ENCODE data around the gene OR6J1.

- PRO-cap = no peak
Observed at GRCh38 chr14:21868627-21869026, 195.0 kb upstream of the OR4E1 start.

GRCh38 chr14:21894253-21894537, 220.6 kb upstream of the OR4E1 start:
- PRO-cap = no peak

DNA sequence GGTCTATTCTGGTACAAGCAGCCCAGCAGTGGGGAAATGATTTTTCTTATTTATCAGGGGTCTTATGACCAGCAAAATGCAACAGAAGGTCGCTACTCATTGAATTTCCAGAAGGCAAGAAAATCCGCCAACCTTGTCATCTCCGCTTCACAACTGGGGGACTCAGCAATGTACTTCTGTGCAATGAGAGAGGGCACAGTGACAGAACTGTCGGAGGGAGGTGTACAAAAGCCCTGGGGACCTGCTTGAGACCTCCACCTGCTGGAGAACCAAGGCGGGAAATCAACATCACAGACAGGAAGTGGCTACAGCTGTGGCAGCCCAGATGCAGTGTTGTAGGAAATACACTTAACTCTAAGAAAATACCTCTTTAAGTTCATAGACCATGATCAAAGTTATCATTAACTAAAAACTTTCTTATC, 250.9 kb upstream of the OR4E1 start:
- PRO-cap = no peak

DNA sequence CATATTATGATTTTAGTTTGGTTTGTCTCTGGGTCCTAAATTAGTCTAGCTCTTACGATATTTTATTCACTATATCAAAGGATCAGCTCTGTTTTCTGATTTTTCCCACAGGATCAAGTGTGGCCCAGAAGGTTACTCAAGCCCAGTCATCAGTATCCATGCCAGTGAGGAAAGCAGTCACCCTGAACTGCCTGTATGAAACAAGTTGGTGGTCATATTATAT, 422.5 kb upstream of the OR4E1 start:
- PRO-cap = no peak

DNA sequence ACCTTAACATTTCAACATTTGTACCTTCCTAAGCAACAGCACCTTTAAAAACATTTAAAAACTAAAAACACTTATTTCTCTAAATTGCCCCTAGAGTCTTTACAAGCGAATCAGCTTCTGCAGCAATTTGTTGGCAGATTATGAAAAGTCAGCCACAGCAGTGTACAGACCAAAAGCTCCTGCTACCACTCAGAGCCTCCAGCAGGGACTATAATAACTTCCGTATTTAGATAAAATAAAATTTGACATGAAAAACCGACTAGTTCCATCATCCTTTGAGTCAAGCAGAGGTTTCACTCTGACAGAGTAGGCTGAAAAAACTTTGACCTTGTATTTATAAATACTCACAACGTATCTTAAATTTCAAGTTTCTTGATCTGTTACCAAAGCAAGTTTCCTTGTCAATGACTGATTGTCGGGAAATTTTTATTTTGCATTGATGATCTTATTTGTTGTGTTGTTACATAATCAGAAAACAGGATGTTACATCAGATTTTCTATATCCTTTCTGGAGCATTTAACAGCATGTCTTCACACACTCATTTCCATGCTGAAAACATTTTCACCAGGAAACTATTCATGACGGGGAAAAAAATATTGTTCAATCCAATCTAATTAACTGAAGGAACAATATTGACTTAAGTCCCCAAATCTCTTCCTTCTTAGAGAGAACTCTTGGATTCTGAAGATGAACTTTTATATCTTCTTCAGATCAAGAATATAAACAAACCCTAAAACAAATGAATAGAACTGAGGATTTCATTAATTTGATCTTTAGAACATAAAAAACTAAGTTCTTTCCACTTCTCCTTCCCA, 283.3 kb downstream of the DAD1 start:
- PRO-cap = no peak

DNA sequence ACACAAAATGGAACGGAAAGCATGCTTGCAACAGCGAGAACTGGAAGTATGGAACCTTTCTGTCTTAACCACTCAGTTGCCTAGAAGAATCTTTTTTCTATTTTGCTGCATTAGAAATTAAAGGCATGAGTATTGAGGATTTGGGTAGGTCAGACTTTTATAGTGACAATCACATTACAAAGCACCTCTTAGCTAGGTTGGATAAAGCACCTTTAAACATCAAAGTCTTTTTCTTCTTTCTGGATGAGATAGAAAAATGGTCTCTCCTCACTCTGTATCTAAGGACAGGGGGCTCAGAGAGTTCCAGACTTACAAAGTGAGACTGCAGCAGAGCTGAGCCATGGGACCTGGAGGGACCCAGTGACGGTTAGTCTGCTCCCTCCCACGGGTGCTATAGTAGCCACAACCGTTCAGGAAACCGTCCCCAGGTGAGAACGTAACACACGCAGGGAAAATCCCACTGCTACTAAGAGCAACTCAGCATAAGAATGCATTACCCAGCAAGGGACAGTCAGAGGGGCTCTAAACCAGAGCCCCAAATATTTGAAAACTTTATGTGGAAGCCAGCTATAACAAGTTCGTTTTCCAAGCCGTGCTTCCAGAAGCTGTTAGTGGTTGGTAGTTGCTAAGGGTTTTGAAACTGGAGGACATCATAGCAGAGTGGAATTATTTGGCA, 97.1 kb downstream of the DAD1 start:
- PRO-cap = no peak

- PRO-cap = no peak
Observed at GRCh38 chr14:22492510-22493102, 96.4 kb downstream of the DAD1 start.

DNA sequence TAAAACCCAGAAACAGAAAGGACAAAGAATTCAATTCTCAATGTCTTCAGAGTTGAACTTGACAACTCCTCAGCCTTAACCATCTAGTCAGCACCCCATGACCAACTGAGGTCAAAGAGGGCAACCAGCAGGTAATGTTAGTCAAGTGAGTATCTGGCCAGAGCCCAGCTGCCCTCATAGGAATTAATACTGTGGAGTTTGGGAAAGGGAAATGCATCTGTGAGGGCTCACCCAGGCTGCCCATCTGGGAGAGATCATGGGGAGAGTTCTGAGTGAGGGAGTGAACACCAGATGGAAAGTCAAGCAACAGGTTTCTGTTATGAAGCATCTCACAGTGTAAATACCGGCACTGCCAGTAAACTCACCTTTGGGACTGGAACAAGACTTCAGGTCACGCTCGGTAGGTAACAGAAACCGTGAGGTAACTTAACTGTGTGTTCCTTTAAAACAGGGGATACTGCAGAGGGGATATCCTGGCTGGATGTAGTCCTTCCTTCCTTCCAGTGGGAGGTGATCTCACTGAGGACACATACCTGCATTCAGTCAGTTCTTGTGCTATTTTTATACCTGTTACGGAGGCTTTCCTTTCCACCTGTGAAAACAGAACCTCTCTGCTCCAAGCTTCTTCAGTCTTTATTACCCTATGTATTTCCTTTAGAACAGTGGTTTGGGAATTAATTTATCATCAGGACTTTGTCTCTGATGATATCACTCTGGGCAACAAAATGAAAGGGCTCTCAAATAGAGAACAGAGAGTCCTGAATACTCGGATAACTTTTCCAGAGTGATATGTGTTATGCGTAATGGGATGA, 94.3 kb downstream of the DAD1 start:
- PRO-cap = no peak

GRCh38 chr14:22511618-22512041, 77.4 kb downstream of the DAD1 start:
- PRO-cap = no peak

DNA sequence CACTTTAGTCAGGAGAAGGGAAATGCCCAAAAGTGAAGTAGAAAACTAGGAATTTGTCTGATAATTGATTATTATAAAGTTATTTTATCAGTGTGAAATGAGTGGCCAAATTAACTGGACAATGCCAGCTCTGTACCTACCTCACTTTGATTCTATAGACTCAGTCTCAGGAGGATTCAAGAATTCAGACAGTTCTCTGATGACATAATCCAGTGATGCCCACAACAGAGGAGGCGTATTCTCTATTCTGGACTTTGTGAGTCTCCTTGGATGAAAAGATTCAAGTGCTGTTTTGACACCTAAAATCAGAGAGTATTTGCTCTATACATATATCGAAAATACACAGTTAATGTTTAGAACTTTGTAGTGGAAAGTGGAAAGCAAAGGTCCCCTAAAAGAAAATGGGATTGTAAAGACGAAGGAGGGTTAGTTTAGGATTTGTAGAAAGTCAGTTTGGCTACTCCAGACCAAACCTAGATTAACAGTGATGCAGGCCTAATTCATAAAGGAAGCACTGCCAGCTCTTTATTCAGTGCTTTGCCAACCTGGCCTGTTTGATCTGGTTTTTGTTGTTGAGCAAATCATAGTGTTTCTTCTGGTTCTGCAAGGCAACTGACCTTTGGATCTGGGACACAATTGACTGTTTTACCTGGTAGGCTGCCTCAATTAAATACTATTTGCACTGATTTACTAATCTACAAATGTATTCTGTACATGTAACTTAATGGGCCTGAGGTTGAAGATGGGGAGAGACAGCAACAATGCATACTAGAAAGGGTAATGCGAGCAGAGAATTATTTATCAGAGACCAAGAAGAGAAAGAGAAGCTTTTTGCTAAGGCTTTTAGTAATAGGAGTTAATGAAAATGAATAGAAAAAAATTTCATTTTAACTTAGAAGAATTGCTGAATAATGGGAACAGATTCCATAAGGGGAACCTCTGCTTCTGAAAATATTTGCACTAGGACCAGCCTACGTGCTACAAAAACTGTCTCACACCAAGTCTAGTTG, 67.3 kb downstream of the DAD1 start:
- PRO-cap = no peak

DNA sequence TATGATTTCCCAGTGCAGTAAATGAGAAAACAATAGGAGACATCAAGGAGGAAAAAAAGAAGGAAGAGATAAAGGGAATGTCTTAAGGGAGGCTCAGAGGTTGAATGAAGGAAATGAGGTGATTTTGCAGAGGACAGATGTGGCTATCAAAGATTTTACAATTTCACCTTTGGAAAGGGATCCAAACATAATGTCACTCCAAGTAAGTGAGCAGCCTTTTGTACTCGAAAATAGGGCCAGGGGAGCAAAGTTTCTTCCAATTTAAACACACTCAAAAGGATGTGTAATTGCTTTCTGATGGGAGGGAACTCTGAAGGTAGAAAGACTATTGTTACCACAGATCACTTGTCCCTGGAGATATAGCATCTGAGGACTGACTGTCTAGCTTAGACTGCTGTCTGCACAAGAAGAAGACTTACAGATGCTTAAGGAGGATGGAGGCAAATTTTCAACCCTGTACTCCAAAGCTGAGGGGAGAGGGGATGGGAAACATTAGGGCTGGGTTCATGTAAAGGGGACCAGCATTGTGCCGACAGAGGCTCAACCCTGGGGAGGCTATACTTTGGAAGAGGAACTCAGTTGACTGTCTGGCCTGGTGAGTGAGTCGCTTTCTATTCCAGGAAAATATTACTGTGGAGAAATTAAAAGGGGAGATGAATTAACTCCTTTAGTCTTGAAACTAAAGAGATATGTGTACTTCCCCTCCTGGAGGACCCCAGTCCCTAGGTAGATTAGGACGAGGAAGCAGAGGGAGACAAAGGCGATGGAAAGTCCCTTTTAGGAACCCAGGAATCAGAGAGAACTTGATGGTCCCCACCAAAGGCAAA, 63.7 kb downstream of the DAD1 start:
- PRO-cap = no peak

DNA sequence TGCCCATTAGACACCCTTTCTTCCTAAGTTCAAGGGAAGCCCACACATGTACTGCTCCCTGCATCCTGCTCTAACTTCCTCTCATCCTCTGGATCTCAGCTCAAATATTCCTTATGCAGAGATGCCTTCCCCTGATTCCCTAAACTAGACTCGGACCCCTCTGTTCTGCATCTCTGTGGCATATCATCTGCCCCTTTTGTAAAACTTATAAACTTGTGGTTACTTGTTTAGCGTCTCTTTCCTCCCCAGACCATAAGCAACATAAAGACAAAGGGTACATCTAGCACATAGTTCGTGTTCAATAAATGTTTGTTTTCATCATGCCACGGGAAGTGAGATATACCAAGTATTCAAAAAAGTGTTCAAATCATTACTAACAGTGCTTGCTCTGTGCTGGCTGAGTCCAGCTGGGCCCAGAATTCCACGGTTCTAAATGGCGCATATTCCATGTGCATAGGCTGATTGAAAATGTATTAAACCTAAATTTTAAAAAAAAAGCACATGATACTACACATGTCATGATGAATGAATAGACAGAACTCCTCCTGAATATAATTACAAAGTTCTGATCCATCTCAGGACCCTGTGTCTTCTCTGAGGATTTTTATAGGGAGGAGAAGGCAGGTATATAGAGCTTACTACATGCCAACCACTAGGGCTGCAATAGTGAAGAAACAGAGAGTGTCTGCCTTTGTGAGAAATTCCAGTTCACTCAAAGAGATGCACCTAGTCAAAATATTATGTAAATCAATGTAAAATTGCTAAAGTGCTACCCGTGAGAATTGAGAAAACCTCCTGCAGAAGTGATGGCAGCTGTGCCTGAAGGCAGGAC, 14.8 kb downstream of the ABHD4 start:
- PRO-cap = no peak

DNA sequence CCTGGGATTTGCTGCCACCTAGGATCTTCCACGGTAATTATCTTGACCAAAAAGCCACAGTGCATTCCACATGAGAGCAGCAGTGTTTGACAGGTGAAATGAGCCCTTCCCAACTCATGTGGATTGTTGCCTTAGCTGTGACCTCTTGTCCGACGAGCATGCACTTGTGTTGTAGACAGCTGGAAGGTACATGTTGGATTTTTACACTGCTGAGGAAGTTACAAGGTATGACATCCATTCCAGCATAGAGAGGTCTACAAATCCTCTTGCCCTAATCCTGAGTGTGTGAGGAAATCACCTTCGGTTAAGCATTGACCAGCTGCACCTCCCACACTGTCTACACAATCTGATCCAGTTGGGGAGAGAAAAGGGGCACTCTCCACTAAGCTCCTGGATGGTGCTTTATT, at the start of gene OR6J1:
TSS of gene OR6J1 (minus strand) at position 209 of the 407 bp plus-strand sequence.
- PRO-cap = no peak

GRCh38 chr14:22791102-22791867, 23.9 kb downstream of the SLC7A7 start:
- PRO-cap = no peak

DNA sequence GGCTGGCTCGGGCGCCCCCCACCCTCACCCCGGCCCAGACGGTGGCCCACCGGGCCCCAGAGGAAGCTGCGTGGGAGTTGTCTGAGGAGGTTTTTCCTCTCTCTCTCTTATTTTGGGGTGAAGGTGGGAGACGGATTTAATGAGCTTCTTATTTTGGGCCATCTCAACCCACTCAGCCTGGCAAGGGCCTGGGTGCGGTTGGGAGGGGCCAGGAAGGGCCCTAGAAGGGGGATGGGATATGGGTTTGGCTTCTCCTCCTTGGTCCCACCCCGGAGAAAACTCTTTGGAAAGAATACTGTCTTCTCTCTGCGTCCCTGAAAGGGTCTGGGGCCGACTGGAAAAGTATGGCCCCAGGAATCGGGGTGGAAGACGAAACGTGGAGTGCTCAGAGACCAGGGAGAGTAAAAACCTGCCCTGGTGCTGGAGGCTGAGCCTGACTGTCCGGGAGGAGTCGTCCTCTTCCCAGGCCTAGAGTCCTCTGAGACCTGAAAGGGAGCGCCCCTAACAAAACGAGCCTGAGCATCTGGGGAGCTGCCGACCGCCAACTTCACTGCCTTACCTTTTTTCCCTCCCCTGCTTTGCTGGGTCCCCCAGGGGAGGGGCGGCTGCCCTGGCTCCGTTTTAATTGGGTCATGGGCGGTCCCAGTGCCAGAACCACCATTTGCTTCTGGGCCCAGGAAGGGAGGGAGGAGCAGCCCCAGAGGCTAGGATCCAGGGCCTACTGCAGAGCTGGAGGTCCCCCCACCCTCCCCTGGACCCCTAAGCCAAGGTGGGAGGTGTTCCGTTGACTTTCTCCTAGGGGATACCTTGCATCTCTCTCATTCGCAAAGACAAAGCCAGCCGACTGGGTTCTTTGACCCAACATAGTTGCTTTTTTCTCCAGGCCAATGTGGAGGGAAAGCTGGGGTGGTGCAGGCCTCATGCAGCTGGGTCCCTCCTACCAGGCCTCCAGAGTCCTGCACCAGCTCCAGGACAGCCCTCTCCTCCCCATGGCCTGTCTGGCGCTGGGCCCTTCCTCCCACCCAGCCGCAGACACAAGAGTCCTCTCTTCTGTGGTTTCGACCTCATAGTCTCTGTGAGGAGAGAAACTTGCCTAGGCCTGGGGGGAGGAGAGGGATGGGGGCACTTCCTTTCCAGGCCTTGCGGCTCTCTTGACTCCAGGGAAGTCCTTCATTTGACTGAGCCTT, 1.8 kb downstream of the MMP14 start:
- PRO-cap = bidirectional peak, plus-strand start at position 317 of the sequence, minus-strand start at position 174 of the sequence; bidirectional peak, plus-strand start at position 676 of the sequence, minus-strand start at position 552 of the sequence

- PRO-cap = no peak
Observed at GRCh38 chr14:22852629-22853527, 16.5 kb downstream of the MMP14 start.

DNA sequence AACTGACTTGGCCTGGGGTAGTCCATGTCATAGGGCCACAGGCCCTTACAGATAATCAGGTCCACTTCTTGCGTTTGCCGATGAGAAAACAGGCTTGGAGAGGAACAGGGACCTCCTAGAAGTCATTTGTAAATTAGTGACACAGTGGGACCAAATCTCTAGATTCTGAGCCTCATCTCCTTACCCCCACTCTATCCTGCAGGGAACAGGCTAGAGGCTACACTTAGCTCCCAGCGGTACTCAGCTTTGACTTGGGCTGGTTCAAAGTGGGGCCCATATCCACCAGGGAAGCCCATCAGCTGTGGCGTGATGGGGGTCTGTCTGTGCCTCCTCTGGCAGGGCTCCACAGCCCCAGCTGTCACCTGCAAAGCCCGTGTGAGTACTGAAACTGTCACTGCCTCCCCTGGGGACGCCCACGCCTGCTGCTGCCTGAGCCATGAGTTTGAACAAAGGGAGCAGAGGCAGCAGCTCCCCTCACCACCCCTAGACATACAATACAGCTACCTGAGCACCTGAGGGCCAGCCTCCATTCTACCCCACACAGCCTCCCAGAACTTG, 4.9 kb downstream of the REM2 start:
- PRO-cap = no peak

GRCh38 chr14:22898415-22899010, 15.5 kb downstream of the REM2 start:
- PRO-cap = no peak

GRCh38 chr14:22951810-22952210, 5.1 kb downstream of the HAUS4 start:
- PRO-cap = no peak

DNA sequence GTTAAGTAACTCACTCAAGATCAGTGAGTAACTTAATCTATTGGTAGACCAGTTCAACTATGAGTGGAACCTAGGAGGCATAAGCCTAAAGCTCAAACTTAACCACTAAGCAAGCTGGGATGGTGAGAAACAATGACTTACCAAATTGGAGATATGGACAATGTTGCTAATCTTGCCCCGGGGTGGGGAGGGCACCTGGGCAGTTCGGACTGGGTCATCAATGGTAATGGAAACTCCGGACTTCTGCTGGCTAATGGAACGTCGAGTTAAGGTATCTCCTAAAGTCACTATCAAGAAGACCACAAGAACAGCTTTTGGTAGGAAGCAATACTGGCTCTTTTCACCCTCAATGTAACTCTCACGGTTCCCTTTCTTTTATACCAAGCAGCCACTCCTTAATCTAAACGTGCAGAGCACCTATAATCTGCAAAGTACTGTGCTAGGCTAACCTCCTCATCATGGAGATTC, 5.5 kb upstream of the CDH24 start:
- PRO-cap = no peak

Measured in sternocleidomastoid (tissue), 1 donor.